Endodermal cell (in vitro differentiated cells): ENCODE data around the gene HSPA12A.

GRCh38 chr10:114544306-114544743 lies 113.8 kb downstream of the ABLIM1 start:
- PRO-cap = no peak

- PRO-cap = no peak
Observed at GRCh38 chr10:114613096-114613612, 44.9 kb downstream of the ABLIM1 start.

DNA sequence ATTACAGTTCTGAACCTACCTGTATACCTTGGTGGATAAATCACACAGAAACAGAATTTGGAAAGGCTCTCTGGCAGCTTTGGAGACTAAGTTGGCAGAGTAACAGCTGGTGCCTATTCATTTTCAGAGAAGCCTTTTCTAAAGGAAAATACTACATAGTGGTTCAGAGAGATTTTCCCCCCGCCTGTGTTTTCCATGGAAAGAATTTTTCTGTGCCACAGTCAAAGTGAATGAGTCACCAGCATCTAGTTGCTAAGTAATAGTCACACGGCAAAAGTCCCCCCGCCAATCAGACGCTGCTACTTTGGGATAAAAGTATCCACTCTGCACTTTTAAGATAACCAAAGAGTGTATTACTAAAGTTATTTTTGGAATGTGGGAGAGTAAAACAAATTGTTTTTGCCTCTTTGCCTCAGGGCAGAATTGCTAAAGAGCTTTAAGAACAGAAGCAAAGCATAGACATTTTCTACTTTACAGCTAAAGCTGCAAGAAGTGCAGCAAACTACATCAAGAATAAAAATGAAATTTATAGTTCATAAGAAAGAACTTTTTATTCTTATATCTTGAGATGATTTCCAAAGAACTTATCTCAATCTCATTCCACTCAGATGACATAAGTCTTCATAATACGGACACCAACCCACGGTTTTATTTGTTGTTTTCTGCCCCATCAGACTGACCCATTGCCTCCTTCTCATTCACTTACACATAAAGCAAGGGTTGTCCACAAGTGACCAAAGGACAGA lies 23.4 kb downstream of the ABLIM1 start:
- PRO-cap = no peak

DNA sequence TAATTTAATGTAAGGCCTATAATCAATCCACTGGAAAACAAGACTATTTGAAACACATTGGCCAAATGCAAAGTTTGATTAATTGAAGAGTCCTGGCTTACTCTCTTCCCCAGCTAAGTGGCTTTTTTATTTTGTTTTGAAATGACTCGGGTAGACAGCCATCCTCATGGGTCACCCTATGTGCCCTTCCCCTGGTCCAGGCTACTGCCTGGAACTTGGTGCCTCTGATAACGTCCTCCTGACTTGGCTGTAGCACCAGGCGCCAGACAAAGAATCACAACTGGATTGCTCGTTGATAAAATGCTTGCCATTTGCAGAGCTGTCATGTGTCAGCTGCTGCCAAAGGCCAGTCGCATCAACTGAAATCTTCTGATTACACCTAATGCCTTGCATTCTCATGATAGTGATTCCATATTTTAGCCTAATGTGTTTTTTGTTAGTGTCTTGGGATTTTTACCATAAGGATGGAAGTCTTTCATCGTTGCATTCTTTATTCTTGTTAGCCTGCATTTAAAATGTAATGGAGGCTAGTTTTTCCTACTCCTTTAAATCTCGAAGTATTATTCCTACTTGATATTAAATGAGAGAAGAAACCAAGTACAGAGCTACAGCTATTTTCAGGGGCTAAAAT lies 27.4 kb upstream of the ABLIM1 start:
- PRO-cap = no peak

DNA sequence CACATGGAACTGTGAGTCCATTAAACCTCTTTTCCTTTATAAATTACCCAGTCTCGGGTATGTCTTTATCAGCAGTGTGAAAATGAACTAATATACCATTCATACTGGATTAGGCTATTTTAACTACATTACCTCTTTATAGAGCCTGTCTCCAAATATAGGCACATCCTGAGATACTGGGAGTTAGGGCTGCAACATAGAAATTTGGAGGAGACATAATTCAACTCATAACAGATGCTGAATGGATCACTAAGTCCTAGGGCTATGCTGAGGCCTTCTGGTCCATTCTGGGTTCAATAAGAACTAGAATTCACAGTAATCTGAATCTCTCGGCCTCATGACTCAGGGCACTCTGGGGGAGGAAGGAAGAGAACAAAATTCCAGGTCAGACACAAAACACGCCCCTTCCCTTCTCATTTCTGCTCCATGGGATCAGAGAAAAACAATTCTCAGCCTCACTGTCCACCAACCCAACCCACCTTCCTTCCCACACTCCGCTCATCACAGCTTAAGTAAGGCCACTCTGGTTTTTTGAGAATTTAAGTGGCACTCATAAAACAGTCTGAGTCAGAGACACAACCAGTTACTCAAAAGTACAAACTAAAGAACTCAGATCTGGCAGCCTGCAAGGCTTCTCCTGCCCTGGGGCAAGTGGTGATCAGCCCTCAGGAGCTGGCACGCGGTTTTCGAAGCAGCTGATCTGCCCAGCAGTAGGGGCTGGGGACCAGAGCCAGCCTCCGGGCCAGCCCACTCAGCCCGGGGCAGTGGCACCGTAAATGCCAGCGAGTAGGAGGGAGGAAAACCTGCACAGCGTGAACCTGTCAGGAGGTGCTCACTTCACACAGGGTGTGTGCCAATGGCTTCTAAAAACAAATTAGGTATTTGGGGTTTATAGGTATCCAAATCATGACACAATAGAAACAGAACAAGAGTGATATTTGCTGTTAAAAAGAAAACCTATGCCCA lies 38.9 kb upstream of the ABLIM1 start:
- PRO-cap = no peak

GRCh38 chr10:114758274-114758916 lies 63.2 kb upstream of the FHIP2A start:
- PRO-cap = no peak

- PRO-cap = no peak
Observed at GRCh38 chr10:114801157-114802012, 20.2 kb upstream of the FHIP2A start.

- PRO-cap = bidirectional peak, plus-strand start at chr10:114822435, minus-strand start at chr10:114822442; bidirectional peak, plus-strand start at chr10:114822744, minus-strand start at chr10:114822531
Observed at GRCh38 chr10:114822172-114823276, 944 bp downstream of the FHIP2A start.

GRCh38 chr10:114843472-114844056 lies 22.0 kb downstream of the FHIP2A start:
- PRO-cap = no peak

DNA sequence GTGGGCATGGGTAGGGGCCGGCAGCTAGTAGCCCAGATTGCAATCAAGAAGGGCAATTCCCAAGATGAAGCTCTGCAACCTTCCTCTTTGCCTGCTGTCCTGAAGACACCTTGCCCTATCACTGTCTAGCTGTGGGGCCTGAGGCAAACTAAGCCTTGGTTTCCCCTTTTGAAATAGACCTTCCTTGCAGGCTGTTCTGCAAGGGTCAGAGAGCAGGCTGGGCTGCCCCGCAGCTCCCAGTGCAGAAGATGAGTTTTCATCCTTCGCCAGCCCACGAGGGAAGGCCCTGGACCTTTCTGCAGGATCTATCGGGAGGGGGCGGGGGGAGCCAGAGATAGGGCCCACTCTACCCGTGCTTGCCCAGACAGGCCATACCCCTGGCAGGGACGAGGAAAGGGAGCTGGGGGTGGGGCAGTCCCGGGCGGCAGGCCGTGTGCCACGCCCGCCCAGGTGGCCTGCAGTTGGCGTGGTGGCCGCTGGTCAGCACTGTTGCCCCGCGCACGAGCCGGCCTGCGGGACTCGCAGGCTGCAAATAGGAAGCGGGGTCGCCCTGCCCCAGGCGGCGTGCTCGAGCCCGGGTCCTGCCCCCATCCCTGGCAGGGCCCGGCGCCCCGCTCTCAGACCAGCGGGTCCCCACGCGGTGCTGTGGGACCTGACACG lies 36.5 kb downstream of the PNLIPRP1 start:
- PRO-cap = no peak

DNA sequence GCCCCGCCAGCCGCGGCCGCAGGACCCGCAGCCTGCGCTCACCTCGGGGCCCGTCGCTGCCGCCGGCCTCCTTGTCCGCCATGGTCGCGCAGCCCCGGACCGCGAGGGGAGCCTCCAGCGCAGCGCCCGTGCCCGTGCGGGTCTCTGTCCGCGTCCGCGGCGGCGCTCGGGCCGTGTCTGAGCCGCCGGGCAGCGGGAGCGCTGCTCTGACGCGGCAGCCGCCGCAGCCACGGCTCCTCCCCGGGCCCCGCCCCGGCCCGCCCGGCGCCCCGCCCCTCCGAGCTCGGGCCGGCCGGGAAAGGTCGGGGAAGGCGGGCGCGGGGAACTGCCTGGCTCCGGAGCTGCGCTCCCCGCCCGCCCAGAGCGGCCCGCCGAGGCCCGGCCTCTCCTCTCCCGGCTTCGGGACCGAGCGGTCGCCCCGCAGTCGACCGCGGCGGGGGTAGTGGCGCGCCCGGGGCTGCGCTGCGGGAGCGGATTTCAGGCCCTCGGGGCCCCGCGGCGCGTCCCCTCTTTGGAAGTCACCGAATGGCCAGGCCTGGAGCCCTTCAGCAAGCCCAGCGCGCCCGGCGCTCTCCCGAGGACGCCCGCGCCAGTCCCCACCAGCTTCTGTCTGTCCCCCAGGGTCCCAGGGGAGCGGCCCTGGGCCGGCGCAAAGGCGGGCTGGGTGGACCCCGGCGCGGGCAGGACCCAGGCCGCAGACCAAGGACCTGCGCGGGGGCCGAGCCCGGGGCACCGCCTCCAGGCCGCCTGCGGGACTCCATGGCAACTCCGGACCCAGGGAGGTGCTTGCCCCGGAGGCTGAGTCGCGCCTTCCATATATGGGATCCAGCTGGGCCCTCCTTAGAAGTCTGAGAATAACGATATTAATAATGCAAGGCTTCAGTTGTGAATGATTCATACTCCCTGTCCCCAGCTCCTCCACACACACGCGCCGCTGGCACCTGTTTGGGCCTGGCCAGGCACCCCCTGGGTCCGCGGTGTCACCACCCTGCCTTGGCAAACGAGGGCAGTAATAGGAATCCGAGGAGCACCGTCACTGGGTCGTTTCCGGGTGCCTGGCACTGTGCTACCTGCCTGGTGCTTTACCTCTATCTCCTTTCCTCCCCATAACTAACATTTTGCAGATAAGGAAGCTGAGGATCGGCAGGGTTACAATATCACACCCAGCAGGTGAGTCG lies at the start of gene HSPA12A:
HSPA12A (minus strand) TSS at position 179 of the 1,178 bp plus-strand sequence.
- PRO-cap = bidirectional peak, plus-strand start at position 298 of the sequence, minus-strand start at position 156 of the sequence; unidirectional peak, minus-strand start at position 527 of the sequence

GRCh38 chr10:116769846-116770173 lies 27.4 kb upstream of the HSPA12A start:
- PRO-cap = no peak

- PRO-cap = no peak
Observed at GRCh38 chr10:116940303-116940923, 64.6 kb downstream of the SHTN1 start.

DNA sequence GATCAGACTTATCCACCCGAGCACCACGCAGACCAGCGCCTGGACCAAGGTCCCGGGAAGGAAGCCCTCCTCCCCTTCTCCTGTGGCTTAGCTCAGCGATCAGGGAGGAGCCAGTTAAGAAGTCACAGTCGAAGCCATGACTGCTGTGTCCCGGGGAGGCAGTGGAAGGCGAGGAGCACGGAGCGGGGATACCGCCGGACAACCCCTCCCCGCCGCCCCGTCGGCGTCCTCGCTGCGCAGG lies 29.6 kb upstream of the VAX1 start:
- PRO-cap = unidirectional peak, plus-strand start at position 117 of the sequence

GRCh38 chr10:117287151-117288250 lies 46.6 kb downstream of the SLC18A2 start:
- PRO-cap = no peak

DNA sequence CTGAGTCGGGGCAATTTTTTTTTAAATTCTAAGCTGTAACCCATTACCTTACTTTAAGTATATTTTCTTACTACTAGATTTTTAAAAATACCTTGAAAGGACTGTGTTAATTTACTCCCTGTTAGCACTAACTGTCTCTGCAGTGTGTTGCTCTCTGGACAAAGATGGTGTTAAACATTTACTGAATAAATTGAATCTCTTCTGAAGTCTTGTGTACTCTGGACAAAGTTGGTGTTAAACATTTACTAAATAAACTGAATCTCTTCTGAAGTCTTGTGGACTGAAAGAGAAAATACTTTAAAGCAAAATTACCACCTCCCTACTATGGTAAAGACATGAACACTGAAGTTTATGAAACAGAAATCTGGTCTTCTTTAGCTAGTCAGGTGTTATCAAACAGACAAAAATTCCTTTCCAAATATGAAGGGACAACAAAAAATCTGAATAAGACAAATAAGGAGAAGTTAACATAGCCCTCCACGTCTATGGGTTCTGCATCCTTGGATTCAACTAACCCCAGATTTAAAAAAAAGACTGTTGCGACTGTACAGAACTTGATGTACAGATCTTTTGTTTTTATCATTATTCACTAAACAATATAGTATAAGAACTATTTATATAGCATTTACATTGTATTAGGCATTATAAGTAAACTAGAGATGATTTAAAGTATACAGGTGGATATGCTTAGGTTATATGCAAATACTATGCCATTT lies 13.8 kb downstream of the PDZD8 start:
- PRO-cap = no peak

DNA sequence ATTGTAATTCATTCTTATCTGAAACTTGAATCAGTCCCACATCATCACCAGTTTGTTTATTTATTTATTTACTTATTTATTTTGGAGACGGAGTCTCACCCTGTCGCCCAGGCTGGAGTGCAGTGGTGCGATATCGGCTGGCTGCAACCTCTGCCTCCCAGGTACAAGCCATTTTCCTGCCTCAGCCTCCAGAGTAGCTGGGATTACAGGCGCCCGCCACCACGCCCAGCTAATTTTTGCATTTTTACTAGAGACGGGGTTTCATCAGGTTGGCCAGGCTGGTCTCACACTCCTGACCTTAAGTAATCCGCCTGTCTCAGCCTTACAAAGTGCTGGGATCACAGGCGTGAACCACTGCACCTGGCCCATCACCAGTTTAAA lies 4.1 kb downstream of the PDZD8 start:
- PRO-cap = no peak

- PRO-cap = no peak
Observed at GRCh38 chr10:117398071-117398586, 22.9 kb upstream of the PDZD8 start.

- PRO-cap = no peak
Observed at GRCh38 chr10:117547734-117548775, 5.5 kb downstream of the EMX2 start.

DNA sequence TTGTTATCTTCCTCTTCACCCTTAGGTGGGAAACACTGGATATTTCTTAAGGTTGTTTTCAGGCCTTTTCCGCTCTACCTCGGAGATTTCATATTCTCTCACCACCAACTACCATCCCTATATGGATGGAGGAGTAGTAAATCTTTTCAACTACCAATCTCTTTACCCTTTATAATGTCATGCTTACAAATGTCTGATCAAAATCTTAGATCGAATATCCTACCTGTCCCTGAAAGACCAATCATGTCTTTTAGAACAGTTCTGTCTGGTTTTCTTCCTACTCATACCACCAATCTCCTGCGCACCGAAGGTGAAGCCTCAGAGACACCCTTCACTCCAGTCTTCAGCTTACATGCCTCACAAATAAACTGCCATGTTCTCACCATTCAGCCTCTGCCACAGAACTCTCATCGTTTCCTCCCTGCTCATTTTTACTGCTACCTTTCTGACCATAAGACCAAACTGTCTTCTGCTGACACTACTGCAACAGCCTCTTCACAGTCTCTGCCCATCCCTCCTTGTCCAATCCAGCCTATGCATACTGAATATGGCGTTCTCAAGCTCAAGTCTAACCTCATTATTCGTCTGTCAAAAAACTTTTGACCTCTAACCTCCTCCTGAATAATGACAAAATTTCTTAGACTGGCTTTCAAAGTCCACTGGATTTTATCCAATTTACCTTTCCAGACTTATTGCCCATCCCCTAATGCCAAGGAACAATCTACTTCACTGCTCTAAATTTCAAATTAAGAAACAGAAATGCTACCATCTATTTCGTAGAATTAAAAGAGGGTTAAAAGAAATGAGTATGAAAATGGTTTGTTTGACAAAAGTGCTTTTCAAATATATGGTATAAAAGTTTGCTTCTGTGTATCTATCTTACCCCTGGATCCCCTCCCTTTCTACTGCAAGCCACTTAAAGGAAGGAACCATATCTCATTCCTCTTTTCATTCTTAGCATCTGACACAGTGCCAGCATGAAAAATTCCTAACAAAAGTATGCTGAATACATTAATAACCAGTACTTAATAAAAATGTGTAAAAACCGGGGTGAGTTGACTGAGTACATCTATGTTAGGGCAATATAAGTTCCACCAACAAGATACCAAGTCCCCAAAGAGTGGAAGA lies 24.6 kb downstream of the RAB11FIP2 start:
- PRO-cap = no peak